SJSA1 (cell line): ENCODE measurements around a stretch of chr11.

GRCh38 chr11:69094359-69095408, 46.0 kb downstream of the TPCN2 start:
- RAMPAGE, long total RNA = no peak

DNA sequence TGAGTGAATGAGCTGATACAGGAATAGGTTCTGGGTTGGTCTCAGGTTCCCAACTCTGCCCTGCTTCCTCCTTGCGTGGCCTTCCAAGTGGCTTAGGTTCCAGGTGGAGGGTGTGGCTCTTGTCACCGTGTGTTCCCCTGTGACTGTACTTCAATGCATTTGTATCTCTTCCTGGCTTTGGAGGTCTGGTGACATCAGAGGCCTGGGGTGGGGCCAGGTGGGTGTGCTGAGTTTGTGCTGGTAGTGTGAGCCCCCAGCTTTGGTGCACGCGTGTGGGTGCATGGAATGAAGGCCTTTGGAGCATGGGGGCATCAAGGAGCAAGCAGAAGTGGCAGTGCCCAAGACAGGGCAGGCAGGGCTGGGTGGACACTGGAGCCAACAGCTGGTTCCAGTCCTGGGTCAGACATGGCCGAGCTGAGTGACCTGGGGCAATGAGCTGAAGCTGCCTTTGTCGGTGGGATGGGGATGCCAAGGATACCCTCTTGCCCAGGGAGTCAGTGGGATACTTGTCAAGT, 18.2 kb upstream of the SMIM38 start:
- RAMPAGE, long total RNA = no peak

DNA sequence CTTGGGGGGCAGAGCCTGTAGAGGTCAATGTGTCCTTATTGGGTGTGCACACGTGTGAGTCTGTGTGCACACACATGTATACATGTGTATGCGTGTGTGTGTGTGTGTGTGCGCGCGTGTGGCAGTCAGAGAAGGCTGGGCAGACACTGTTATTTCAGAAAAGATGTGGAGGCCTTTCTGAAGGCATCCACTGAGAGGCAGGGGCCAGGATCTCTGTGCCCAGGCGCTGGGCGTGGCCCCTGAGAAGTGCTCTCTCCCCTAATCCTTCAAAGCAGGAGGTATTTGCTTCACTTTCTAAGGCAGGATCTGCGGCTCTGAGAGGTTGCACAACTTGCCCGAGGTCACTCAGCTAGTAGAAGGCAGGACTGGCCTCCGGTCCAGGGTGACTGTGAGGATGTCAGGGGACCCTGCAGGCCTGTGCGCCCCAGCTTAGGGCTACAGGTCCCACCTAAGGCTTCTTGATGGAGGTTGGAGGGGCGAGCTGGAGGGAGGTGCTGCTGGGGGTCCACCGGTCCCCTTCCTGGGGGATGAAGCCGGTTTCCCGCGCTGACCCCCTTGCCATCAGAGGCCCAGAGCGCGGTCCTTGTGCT, 860 bp downstream of the SMIM38 start:
- RAMPAGE, long total RNA = no peak

GRCh38 chr11:69288347-69289055, 5.5 kb upstream of the MYEOV start:
- RAMPAGE, long total RNA = no peak

GRCh38 chr11:69348336-69348882, 54.5 kb downstream of the MYEOV start:
- RAMPAGE, long total RNA = no peak

GRCh38 chr11:69437089-69437741, 143.3 kb downstream of the MYEOV start:
- RAMPAGE, long total RNA = no peak

- RAMPAGE, long total RNA = no peak
Observed at GRCh38 chr11:69464483-69464984, 170.6 kb downstream of the MYEOV start.

- RAMPAGE, long total RNA = no peak
Observed at GRCh38 chr11:69489259-69489866, 151.6 kb upstream of the CCND1 start.

GRCh38 chr11:69530680-69531650, 110.0 kb upstream of the CCND1 start:
- RAMPAGE, long total RNA = no peak

GRCh38 chr11:69774217-69774849, 808 bp downstream of the FGF4 start:
- RAMPAGE, long total RNA = no peak

- RAMPAGE, long total RNA = no peak
Observed at GRCh38 chr11:69963418-69964478, 114.4 kb upstream of the ANO1 start.

DNA sequence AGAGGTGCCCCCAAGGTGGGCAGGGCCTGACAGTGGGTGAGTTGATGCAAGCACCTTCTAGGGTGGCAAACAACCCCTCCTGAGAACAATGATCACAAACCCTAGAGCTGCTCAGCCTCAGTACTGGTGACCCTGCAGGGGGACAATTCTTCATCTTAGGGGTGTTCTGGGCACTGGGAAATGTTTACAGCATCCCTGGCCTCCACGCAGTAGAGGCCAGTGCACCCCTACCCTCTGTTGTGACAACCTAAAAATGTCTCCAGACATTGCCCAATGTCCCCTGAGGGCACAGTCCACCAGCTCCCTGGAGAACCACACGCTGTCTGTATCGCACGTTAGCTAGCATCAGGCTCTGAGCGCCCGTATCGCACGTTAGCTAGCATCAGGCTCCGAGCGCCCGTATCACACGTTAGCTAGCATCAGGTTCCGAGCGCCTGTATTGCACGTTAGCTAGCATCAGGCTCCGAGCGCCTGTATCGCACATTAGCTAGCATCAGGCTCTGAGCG, 111.2 kb upstream of the ANO1 start:
- RAMPAGE, long total RNA = no peak

- RAMPAGE, long total RNA = no peak
Observed at GRCh38 chr11:70064869-70065355, 13.2 kb upstream of the ANO1 start.

DNA sequence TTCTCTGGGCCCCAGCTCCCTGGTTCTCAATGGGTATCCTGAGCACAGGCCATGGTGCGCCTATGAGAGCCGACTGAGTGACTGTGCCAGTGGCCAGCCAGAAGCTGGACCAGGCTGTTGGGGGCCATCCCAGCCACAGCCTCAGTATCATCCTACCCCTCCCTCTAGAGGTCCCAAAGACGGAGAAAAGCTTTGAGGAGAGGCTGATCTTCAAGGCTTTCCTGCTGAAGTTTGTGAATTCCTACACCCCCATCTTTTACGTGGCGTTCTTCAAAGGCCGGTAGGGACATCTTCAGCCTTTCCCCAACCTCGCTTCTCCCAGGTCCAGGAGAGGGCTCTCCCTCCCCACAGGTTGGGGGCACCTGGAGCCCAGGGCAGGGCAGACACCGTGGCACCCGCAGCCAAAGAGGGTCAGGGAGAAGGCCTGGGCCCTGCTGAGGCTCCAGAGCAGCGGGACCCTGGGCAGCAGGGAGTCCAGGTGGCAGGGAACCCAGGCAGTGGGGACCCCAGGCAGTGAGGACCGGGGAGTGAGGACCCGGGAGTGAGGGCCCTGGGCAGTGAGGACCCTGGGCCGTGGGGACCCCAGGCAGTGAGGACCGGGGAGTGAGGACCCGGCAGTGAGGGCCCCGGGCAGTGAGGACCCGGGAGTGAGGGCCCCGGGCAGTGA, 41.5 kb upstream of the FADD start:
- RAMPAGE, long total RNA = no peak

- RAMPAGE, long total RNA = no peak
Observed at GRCh38 chr11:70247207-70247793, 23.2 kb upstream of the PPFIA1 start.

DNA sequence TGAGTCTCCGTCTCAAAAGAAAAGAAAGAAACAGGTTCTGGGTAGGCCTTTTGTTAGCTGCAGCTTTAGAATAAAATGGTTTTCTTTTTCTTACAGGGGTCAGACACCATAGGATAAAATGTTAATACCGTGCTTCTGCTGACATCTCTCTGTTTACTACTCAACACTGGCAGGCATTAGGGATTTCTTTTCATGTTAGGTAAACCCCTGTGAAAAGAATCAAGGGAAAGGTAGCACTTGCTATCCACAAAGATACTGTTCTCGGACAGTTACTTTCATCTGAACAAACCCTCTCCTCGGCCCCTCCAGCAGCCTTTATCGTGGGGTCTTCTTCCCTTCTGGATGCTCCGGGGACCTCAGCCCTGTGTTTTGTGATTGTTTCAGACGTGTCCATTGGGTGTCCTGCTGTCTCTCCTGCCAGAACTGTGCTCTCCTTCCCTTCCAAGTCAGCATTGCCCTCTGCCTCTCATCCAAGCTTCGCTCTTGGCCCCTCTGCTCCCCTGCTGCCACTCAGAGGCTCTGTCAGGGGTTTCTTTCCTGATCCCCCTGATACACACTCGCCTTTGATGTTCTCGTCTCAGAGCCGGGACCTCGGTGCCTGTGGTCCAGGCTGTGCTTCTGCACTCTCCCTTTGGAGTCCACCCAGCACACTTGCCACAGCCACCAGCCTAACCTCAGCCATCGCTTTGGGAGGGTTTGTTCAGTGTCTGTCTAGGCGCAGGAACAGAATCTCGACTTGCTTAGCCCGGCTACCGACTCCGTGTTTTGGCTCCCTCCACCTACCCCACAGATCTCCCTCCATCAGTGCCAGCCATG, 28.9 kb downstream of the PPFIA1 start:
- RAMPAGE, long total RNA = no peak

DNA sequence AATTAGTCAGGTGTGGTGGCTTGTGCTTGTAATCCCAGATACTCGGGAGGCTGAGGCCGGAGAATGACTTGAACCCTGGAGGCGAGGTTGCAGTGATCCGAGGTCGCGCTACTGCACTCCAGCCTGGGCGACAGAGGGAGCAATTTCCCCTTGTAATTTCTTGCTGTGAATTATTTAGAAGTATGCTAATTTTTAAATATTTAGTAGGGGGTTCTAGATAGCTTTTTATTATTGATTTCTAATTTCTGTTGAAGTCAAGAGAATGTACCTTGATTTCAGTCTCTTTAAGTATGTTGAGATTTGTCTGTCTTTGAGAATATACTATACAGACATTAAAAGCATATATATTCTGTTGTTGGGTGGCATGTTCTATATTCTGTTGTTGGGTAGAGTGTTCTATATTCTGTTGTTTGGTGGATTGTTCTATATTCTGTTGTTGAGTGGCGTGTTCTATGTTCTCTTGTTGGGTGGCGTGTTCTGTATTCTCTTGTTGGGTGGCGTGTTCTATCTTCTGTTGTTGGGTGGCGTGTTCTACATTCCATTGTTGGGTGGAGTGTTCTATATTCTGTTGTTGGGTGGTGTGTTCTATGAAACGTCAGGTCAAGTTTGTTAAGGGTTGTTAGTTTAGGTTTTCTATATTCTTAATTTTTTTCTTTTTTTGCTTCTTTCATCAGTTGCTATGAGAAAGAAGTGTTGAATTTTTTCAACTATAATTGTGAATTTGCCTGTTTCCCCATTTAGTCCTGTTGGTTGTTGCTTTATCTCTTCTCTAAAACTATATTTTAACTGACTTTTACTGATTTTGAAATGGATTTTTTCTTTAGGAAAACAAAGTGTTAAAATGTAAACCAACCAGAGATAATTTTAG, 27.1 kb upstream of the CTTN start:
- RAMPAGE, long total RNA = no peak

DNA sequence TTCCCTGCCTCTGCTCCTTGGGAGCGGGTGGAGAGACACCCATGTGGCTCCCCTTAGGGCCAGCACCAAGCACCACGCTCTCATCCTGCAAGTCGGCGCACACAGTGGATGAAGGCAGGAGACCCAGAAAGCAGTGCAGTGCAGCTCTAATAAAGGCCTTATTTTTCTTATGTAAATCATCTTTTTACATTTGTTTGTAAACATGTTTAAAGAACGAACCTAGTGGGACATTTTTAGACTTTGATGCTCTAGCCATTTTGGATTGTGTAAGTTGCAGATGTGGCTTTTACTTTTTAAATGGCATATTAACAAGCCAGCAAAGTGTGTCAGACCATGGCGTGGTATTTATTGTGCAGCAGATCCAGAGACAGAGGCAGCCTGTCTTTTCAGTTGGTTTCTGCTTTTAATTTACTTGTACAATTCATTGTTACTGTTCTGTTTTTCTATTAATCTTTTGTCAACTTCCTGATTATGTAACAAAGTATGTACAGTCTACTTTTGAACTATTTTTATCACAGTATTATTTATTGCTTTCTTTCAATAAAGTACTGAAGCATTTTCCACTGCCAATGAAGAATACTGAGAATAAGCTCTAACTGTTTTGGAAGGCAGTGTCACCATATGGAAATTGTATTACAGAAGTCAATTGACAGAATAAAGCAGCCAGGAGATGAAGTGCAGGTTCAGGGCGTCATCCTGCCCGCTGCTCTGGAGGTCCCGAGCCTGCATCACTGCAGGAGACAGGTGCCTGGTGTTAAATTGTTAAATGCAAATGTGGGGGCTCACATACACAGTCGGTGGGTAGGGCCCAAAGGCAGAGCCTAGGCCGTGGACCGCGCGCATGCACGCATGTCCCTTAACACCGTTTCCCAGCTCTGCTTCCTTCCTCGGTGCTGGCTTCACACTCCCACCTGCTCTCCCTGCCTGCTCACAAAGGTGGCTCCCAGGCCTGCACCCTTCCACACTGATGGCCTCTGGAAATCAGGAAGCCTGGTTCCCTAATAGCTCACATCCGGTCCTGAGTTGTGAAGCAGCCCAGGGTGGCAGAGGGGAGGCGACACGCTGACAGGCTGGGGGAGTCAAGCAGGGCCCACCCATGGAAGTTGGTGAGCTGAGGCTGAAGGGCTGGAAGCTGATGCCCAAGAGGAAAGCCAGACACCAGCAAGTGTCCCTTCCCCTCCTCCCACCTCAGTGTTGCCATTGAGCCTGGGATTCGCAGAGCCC, 14.1 kb upstream of the CTTN start:
- RAMPAGE, long total RNA = no peak

DNA sequence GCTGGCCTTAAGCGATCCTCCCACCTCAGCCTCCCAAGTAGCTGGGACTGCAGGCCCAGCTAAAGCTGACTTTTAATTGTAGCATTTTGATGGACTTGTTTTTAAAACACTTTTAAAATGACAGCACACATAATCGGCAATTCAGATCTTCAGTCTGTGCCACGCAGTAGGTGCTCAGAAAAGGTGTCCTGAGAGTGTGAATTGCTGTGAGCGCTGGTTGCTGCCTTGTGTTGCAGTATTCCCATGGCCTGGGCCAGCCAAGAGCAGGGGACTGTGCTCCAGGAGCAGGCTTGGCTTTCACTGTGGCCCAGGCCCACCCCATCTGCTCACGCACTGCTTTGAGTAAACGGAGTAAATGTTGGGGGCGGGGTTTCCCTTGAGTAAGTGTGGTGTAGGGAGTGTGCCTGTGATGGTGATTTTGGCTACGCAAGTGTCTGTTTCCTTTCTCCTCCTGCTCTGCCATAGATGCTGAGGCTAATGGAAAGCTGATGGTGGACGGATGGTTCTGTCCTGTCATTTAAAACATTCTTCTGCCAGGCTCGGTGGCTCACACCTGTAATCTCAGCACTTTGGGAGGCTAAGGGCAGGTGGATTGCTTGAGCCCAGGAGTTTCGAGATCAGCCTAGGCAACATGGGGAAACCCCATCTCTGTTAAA, 2.3 kb downstream of the CTTN start:
- RAMPAGE, long total RNA = no peak

DNA sequence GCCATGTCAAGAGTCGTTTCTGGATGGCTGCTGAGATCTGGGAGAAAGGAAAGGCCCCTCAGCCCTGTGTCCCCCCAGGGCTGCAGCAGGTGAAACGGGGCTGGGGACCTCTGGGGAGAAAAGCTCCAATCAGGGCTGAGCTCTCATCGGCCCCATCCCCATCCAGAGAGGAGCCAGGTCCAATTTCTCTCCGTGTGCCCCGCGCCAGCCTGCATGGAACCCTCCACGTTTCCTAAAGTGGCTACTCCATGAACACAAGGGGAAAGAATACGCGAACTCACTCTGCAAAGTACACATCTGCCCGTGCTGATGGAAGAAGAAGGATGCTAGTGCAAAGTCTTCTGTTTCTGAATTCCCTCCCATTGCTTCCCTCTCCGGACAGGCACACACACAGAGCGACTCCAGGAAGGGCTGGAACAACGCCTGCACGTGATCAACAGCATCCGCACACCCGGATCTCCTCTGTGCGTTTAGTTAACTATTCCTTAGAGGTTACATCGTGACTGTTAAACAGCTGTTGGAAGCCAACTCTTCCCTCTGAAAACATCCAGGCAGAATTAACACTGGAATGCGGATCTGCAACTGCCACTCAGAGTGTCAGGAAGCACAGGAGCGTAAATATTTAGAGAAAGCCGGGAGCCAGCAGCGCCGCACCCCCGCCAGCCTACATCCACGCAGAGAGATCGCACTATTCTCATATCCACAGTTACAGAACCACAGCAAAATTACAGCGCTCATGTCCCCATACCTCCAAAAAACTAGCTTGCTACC, 46.4 kb downstream of the SHANK2 start:
- RAMPAGE, long total RNA = no peak